T-cell (primary cell): Measurements from ENCODE around the genes ACOT11, LEXM and BSND.

DNA sequence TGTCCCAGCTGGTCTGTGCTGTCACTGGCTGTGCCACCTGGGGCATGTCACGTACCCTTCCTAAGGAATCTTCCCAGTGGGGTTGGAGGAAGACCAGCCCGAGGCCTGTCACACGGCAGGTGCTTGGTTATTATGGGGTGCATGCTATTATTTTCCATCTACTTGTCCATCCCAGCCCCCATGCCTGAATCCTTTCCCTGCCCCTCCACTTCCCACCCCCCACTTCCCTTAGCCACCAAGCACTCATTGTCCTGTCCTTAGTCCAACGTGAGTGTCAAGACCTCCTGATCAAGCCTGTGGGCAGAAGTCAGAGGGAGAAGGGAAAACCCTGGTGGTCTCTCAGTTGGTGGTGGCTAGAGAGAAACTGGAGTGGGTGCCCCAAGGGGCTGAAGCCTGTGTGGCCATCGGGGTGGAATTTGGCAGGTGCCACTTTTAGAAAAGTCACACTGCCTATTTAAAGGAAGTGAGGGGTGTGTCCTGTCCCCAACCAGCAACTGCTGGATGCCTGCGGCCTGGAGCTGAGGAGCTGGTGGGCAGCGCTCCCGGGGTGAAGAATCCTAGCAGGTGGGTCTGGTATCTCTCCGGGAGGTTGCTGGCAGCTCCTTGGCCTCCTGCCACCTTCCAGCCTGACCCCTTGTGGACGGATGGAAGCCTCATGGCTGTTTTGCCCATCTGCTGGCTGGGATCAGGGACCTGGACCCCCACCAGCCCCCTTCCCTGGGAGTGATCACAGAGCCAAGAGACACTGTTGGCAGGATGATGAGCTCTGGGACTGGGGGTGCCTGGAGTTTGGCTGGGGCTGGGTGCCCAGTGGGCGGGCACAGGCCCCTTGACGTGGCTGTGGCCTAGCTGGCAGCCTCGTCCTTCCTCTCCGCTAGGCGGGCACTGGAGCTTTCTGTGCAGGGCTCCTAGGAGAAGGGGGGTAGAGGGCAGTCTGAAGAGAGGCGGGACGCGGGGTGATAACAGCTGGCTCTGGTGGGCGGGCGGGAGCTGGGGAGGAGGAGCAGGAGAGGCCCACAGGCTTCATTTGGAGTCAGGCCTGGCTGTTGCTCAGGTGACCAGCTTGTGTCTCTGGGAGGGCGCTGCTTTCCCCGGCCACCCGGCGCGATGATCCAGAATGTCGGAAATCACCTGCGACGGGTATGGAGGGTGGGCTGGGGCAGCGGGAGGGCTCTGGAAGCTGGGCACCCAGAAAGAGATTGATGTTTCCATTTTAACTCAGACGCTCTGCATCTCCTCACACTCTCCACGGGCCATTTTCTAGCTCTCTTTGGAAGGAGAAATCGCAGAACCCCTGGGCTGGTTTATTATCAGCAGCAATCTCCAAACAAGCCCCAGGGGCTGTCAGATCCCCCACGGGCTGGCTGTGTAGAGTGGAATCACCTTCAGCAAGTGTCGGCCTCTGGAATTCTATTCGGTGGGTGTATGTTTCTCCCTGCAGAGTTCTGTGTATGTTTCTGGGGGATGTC, at the start of gene ACOT11:
Gene ACOT11, plus strand, starts transcription at position 1,026 of the 1,469 bp plus-strand sequence.
- PRO-cap, 7 experiments = no peak in any of the 7 experiments

DNA sequence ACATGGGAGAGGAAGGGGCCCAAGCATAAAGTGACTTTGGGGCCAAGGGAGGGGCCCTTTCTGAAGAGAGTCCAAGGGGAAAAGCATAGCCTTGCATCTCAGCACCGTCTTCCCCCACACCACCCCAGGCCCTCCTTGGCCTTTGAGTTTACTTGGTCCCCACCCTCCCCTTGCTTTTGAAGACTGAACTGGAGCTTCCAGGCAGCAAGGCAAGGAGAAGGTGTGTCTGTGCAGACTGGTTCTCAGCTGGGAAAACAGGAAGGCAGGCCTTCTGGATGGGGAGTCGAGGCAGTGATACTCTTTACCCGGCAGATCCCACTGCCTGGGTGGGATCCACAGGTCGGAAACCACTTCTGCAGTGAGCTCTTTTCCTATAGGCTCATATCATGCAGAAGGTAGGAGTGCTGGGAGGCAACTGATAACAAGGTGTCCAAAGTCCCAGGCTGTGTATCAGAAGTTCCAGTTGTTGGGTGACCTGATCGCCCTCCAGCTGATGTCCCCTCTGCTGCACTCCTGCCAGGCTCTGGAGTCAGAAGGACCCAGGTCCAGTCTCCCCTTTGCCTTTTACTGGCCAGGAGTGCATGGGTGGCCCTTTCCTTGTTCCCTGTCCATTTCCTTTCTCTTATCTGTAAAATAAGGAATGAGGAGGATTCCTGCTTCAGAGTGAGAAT, 17.1 kb downstream of the ACOT11 start:
- PRO-cap, 7 experiments = no peak in any of the 7 experiments

- PRO-cap, 7 experiments = no peak in any of the 7 experiments
Observed at GRCh38 chr1:54805891-54806396, at the start of gene LEXM. Gene LEXM, plus strand, starts transcription at chr1:54806063.

DNA sequence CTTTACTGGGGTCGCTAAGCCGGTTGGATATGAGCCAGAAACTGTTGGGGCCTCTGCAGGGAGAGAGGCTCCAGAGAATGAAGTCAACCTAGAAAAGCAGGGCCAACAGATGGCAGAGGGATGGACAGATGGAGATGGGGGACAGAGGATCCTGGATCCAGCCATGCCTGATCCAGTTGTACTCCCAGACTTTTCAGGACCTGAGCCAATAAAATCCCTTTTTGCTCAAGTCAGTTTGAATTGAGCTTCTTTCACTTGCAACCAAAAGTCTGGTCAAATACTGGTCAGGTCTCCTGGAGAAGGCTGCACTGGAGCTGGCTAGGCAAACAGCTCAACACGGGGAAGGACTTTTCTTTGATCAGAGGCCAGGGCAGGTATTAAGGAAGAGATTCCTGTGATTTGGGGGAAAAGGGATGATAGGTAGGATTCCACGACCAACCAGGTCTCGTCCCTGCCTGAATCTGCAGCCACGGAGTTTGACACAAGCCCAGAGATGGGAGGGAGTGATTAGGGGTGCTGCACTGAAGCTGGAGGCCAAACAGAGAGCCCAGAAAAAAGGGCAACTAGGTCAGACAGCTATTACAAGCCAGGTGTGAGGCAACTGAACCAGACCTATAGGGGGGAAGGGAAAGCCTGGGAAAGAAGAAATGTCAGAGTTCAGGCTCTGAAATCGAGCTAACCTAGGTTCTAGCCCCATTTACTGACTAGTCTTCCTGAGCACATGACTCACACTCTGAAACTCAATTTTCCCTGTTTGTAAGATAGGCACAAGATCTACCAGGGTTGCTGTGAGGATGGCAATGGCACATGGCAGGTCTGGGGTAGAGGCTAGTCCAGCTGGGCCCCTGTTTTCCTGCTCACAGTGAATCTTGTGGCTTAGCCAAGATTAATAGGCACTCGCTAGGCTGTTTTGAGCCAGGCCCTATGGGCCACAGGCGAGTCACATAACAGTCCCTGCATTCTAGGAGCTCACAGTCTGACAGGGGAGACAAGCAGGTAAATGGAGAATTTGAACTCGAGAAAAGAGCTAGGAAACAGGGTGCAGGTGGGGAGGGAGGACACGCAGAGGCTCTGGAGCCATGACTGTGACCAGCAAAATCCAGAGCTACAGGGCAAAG, 1.8 kb downstream of the DHCR24 start:
- PRO-cap, 7 experiments = no peak in any of the 7 experiments

DNA sequence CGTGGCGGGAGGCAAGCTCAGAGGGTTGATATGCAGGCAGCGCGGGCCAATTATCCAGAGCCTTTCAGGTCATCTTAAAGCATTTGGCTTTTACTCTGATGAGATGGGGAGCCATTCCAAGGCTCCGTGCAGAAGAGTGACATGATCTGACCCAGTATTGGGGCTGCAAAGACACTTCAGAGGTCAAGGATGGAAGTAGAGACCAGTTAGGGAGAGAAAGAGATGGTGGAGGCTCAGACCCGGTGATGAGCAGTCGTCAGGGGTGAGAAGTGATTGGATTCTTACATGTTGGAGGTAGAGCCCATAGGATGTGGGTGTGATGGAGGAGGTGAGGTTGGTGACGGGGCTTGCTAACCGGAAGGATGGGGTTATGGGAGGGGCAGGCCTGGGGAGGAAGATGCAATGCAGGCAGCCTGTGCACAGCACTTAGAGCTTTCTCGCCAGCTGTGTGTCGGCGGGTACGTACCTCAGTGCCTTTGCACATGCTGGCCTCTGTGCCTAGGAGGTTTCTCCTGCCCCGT, 3.0 kb upstream of the BSND start:
- PRO-cap, 7 experiments = peak in 2 of 7 experiments; most common plus-strand start position 391 of the sequence (in 1); most common minus-strand start position 271 of the sequence (in 2)

- PRO-cap, 7 experiments = no peak in any of the 7 experiments
Observed at GRCh38 chr1:54998644-54998953, at the start of gene BSND. Gene BSND, plus strand, starts transcription at chr1:54998933.

- PRO-cap, 7 experiments = no peak in any of the 7 experiments
Observed at GRCh38 chr1:55035973-55036376, 3.4 kb upstream of the PCSK9 start.

- PRO-cap, 7 experiments = no peak in any of the 7 experiments
Observed at GRCh38 chr1:55125847-55126622, 86.7 kb downstream of the PCSK9 start.

GRCh38 chr1:55214455-55215206, 533 bp downstream of the USP24 start:
- PRO-cap, 7 experiments = peak in 1 of 7 experiments; most common plus-strand start chr1:55214964 (in 1); most common minus-strand start chr1:55214728 (in 1)

DNA sequence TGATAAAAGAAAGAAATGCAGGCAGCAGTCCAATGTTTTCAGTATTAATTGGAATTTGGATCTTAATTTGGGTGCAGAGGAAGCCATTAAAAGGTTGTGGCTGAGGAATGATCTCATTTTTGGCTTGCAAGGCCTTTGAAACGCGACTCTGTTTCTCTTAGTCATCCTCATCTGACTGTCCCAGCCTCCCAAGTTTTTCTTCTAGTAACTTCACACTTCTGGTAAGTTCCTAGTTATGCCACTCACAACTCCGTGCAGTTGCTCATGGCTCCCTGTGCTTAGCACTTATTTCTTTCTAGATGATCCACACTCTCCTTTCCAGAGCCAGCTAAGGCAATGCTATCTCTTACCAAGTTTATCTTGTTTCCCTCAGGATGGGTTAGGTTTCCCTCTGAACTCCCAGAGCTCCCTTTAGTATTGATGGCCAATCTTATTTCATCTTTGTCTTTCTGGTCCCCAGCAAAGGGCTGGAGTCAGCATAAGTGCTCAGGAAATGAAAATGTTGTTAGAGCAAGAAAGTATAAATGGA, 147.5 kb upstream of the USP24 start:
- PRO-cap, 7 experiments = no peak in any of the 7 experiments

DNA sequence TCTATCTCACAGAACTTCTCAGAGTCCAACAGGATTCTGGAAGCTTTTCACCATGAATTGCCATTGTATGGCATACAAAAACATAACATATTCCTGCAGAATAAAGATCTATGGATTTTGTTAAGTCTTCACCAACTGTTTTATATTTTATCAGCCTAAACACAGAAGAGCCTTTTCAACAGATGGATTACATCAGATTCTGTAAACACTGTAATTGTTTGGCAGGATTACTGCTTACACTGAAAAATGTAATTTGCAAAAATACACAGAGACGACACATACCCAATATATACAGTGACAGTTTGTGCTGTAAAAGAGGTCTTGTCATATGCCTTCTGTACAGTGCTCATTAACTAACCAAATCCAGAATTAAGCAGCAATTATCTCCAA, 618.2 kb upstream of the USP24 start:
- PRO-cap, 7 experiments = no peak in any of the 7 experiments

GRCh38 chr1:56255859-56256007, 323.6 kb downstream of the PLPP3 start:
- PRO-cap, 7 experiments = no peak in any of the 7 experiments

DNA sequence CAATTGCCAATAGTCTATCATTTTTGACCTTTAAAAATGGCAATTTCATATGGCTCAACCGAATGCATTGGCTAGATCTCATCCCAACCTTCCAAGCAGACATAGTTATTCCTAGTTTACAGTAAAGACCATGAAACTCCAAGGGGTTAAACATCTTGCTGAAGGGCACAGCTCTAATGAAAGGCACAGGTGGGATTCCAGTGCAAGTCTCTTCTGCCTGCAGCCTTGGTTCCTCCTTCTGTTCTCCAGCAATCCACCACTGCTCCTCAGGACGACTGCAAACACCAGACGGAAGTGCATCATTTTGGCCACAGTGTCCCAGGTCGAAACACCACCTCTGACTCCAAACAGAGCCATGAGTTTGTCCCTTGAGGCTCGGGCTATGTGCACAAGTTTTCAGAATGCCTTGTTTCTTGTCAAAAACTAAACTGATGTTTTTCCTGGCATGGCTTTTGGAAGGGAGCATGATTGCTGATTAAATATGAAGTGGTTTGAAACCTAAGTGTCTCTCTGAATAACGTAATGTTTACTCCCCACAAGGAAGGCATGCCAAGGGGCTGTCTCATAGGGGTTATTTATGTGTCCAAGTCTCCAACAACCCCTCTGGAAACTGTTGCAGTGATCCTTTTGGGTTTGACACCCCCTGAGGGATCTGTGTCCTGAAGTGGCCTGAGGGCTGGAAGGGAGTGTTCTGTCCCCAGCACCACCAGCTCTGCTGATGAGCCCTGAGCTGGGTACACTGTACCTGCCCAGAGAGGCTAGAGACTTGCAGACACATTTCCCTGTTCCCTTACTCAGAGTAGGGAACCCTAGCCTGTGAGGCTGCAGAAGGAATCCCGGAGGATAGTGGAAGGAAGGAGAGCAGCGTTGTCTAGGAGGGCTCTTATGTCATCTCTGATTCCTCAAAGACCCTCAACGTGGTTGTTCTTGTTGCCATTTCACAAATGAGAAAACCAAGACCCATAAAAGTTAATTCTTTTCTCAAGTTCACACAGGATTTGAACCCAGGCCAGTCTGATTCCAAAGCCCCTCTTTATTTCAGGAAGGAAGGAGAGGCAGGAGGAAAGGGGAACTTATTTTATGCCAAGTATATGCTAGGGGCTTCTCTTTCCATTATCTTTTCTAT, 132.7 kb downstream of the PLPP3 start:
- PRO-cap, 7 experiments = no peak in any of the 7 experiments

GRCh38 chr1:56448755-56449535, 130.4 kb downstream of the PLPP3 start:
- PRO-cap, 7 experiments = no peak in any of the 7 experiments

GRCh38 chr1:56508035-56509385, 70.9 kb downstream of the PLPP3 start:
- PRO-cap, 7 experiments = no peak in any of the 7 experiments

DNA sequence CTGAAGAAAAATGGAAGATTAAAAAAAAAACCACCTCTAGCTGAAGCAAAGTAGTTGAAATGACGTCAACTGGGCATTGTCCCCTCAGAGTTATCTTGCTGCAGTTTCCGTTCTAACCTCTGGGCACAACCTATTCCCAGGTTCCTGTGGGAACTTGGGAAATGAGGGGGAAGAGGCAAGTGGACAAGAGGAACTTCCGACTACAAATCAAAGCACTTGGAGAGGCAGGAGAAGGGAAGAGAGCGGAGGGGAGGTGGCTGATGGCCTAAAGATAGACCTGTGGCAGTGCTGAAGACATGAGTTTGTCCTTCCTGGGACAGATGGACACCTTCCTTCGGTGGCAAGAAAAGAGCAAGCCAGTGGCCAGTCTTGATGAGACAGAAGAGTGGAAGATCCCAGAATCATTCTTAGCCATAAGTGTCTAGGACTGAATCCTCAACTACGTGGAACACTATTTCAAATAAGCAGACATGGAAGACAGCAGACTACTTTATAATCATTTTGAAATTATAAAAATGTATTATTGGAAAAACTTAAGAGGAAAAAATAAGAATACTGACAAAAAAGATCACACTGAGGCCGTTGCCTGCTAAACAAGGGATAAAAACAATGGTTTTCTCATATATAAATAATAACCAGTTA, 66.1 kb downstream of the PLPP3 start:
- PRO-cap, 7 experiments = no peak in any of the 7 experiments

DNA sequence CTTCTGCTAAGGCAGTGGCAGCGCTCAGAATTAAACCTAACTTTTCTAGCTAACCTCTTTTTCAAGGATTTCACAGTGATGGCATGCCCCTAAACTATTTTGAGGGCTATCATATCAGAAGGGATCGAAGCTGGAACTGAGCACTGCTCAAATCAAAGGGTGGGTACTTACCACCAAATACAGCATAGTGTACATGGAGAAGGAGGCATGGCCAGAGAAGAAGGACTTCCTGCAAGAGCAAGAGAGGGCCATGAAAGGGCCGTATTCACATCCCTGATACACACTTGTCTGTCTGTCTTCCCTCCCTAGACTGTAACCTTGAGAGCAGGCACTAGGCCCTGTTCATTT, 55.7 kb downstream of the PLPP3 start:
- PRO-cap, 7 experiments = no peak in any of the 7 experiments

- PRO-cap, 7 experiments = no peak in any of the 7 experiments
Observed at GRCh38 chr1:56894081-56894375, 39.4 kb downstream of the C8A start.

- PRO-cap, 7 experiments = no peak in any of the 7 experiments
Observed at GRCh38 chr1:56910690-56911116, 55.1 kb downstream of the C8B start.

- PRO-cap, 7 experiments = no peak in any of the 7 experiments
Observed at GRCh38 chr1:57003821-57004323, 38.1 kb upstream of the C8B start.